Endothelial cell (in vitro differentiated cells): ENCODE data around the gene KCNK10.

- PRO-cap, result bidirectional peak, plus-strand start at chr14:81219499, minus-strand start at chr14:81219363
Observed at GRCh38 chr14:81219085-81219728, 1.6 kb downstream of the GTF2A1 start.

DNA sequence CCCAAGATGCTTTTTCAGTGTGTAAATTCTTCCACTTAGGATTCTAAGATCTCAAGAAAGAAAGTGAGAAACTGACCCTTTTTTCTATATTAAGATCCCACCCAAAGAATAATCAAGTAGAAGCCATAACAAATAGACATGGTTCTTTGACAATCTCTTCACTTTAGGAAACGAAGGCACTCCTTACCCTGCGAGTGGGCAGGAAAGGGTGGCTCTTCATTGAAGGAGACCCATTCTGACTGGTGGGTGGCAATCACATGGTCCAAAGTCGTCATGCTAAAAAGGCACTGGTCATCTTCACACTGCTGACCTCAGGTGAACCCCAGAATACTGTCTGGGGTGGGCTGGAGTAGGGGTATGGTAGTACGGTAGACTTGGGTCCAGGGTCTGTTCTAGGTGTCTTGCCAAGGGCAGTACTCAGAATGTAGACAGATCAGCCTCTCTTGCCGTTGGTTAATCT is 2.0 kb downstream of the STON2 start:
- PRO-cap, result no peak

GRCh38 chr14:81473958-81474460 is 59.6 kb downstream of the SEL1L start:
- PRO-cap, result no peak

DNA sequence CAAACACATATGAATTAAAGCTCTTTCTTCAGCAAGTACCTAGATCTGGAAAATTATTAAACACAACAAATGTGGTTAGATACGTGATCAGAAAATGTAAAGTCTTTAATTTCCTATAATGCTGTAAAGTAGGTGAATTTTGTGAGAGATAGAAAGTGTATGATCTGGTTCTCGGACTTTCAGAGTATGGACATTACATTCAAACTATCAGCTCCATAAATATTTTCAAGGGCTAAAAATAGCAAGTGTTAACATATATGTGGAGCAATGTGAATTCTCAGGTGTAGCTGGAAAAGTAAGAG is 1367.3 kb upstream of the SEL1L start:
- PRO-cap, result no peak

- PRO-cap, result no peak
Observed at GRCh38 chr14:83639257-83640113, 1890.5 kb upstream of the FLRT2 start.

- PRO-cap, result bidirectional peak, plus-strand start at chr14:85529469, minus-strand start at chr14:85529342
Observed at GRCh38 chr14:85528907-85529771, 805 bp upstream of the FLRT2 start.

GRCh38 chr14:85533679-85534424 is 3.9 kb downstream of the FLRT2 start:
- PRO-cap, result no peak

- PRO-cap, result no peak
Observed at GRCh38 chr14:85607513-85608180, 77.7 kb downstream of the FLRT2 start.

DNA sequence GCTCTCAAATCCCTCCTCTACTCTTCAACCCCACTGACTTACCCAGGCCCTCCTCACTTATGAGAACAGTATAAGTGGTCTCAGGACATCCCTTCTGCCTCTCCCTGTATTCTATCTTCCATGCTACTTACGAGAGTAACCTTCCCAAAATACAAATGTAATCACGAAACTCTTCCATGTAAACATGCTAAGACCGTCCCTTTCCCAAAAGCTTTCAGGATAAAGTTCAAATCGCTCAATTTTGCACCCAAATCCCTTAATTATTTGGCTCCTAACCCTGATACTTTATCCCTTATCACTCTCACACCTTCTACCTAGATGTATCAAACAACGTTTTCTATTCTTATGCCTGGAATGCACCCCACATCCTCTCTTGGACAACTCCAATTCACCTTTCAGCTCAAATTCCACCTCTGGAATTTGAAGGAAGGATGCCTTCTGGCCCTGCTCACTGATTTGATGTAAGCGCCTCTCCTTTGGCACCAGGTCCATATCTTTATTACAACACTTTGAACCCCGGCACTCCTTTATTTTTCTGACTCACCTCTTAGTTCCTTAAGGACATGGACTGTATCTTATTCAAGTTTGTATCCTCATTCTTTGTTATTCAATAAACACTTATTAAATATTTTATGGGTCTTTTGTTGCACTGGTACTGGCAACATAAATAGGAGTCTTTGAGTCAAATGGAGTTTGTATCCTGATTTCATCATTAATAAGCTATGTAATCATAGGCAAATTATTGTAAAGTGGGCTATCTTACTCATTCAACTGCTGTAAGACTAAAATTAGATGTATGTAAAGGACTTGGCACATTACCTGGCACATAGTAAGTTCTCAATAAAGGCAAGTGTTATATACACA is 3.1 kb downstream of the GALC start:
- PRO-cap, result no peak

GRCh38 chr14:88323161-88323329 is at the start of gene KCNK10:
Gene KCNK10 (minus strand): TSS chr14:88323269.
- PRO-cap, result no peak

DNA sequence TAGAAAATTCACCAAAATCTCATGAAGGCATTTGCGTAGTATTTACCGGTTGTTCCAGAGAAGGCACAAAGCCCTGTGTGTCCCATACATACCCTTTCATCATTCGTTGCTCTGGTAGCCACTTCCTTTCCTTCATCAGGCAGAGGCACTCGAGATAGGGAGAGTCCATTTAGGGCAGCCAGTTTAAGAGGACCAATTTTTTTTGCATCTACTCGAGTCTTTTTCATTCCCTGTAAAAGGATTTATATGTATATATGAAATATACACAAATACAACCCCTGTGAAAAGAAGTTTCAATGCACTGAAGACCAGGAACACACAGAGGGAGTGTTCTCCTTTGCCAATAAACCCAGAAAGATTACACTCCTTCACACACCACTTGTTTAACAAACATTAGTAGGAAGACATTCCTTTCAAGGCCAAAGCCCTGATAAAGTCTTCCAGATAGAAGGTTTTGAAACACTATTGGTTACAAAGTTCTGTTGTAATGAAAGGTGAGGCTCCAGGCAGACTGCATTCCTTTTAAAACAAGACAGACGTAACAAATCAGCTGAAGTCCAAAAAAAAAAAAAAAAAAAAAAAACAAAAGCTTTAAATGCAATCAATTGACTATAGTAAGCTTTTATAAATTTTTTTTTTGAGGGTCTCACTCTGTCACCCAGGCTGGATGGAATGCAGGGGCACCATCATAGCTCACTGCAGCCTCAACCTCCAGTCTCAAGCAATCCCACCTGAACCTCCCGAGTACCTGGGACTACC is 81.1 kb downstream of the PTPN21 start:
- PRO-cap, result no peak

- PRO-cap, result no peak
Observed at GRCh38 chr14:88565304-88565872, 2.6 kb downstream of the ZC3H14 start.

- PRO-cap, result no peak
Observed at GRCh38 chr14:88613895-88614094, 51.0 kb downstream of the ZC3H14 start.

DNA sequence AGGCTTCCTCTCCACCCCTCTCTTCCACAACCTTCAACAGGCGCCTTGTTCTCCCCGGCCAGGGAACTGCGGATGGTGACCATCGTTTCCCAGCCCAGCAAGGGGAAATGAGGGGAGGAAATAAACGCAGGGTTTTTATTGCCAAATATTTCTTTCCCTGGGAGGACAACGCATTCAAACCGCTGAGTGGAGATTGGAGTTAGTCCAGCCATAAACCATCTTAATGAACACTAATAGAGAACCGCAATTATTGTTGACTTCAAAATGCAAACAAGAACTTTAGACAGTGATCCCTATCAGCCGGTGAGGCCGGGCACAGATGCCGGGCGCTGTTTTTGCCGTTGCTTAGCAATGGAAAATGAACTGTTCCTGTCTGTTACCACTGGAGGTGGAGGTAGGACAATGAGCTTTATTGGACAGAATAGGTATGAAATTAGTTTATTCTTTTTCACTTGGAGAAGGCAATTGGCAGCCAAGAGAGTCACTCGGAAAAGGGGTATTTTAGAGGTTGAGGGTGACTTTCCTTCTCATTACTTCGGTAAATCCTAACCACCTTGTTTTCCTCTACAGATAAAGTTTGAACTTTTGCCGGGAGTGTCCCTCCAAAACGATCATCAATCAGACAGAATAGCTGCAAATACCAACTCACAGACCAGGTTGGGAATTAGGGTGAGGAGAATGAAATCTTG is 216.8 kb downstream of the TTC8 start:
- PRO-cap, result unidirectional peak, minus-strand start at position 108 of the sequence

- PRO-cap, result no peak
Observed at GRCh38 chr14:89158051-89159043, 258.7 kb downstream of the FOXN3 start.

GRCh38 chr14:89220955-89221692 is 195.9 kb downstream of the FOXN3 start:
- PRO-cap, result bidirectional peak, plus-strand start at chr14:89221399, minus-strand start at chr14:89221247

DNA sequence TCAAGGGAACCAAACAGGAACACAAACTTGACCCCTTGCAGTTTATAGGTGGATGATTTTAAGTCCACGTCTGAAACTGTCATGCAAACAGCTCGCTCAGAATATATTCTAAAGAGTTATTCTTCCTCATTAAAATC is 146.0 kb downstream of the FOXN3 start:
- PRO-cap, result no peak

GRCh38 chr14:89284341-89285021 is 132.6 kb downstream of the FOXN3 start:
- PRO-cap, result no peak

DNA sequence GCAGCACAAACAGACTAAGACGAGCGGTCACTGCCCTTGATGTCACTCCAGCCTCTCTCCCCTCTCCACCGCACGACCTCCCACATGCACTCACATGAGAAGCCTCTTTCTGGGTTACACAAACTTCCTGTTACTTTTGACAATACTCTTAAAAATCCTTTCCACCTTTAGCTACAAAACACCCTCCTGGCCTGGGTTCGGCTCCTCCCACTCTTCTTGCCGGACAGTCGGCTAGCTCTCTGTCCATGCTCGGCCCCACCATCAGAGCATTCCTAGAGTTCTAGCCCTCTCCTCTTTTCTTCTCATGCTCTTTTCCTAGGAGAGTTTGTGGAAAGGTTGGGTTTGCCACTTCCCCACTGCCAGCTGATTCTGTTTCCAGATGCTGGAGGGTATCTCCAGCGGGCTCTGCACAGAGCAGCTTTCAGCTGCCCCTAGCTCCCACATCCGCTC is 124.2 kb downstream of the FOXN3 start:
- PRO-cap, result no peak

DNA sequence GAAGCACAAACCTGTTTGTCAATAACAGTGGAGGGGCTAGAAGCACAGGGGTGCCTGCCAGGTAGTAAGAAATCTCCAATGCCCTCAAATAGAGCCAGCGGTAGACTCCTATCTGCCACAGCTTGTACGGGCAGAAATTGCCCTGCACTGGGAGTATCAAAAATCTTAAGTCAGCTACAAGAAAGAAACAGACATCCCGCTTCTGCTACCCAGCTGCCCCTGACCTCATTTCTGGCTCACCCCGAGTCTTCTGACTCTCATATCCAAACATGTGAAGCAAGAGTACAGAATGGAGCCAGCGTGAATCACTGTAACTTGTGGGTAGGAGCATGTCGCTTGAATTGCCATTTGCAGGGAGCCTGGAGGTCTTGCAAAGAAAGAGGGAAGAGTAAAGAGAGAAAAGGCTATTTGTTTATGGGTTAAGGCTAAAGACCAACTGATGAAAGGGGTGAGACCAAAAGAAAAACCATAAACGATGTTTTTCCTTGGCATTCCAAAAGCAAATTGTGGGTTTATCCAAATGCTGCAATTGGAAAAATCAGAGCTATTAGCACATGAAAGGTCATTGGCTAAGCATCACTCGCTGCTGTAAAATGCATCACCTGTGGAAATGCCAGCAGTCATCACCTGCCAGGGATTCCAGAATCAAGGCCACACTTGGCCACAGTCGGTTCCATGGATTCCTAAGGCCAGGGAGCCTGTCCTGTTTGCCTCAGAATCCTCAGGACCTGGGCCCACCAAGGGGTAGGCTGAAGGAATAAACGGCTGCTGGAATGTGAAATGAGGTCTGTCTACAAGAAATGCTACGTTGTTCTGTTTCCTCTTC is 86.6 kb downstream of the FOXN3 start:
- PRO-cap, result no peak